Spleen (tissue), 7 donors: ENCODE measurements around a stretch of chr2.

GRCh38 chr2:141150931-141151337, 979.9 kb downstream of the LRP1B start:
- PRO-cap, 4 experiments: no peak in any of the 4 experiments
- RAMPAGE, long total RNA, 4 experiments: no peak in any of the 4 experiments

- PRO-cap, 4 experiments: peak in 4 of 4 experiments; most common minus-strand start chr2:143132484 (in 2)
- RAMPAGE, long total RNA, 4 experiments: no peak in any of the 4 experiments
Measured at GRCh38 chr2:143132160-143132794, 3.1 kb downstream of the ARHGAP15 start.

DNA sequence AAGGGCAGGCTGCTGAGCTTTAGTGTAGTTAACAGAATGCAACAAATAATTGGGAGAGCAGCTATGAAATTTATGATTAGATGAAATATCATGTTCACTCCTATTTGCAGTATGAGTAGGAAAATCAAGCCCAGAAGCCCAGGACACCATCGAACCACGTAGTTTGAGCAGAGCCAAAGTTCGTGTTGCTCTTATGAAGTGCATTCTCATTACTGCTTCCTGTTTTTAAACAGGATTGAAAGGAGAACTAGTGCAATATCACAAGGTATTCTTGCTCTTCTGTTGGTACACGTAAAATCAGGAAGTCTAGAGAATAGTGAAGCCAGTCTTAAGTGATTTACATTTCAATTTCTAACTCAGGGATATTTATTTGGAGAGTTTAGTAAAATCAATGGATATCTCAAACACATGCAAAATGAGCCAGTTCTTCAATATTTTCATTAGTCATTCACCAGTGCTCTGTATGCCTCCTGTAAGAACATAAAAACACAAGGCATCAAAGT, 21.1 kb downstream of the ARHGAP15 start:
- PRO-cap, 4 experiments: peak in 4 of 4 experiments; most common minus-strand start position 221 of the sequence (in 4)
- RAMPAGE, long total RNA, 4 experiments: no peak in any of the 4 experiments

- PRO-cap, 4 experiments: no peak in any of the 4 experiments
- RAMPAGE, long total RNA, 4 experiments: no peak in any of the 4 experiments
Measured at GRCh38 chr2:144117242-144117850, 215.0 kb downstream of the GTDC1 start.

GRCh38 chr2:144350075-144350911, 18.0 kb upstream of the GTDC1 start:
- PRO-cap, 4 experiments: no peak in any of the 4 experiments
- RAMPAGE, long total RNA, 4 experiments: no peak in any of the 4 experiments

- PRO-cap, 4 experiments: peak in 1 of 4 experiments; most common plus-strand start chr2:144356586 (in 1); most common minus-strand start chr2:144356421 (in 1)
- RAMPAGE, long total RNA, 4 experiments: no peak in any of the 4 experiments
Measured at GRCh38 chr2:144356143-144356843, 24.0 kb upstream of the GTDC1 start.

- PRO-cap, 4 experiments: no peak in any of the 4 experiments
- RAMPAGE, long total RNA, 4 experiments: no peak in any of the 4 experiments
Measured at GRCh38 chr2:144358704-144359442, 26.6 kb upstream of the GTDC1 start.

GRCh38 chr2:144380935-144381930, 48.9 kb upstream of the GTDC1 start:
- PRO-cap, 4 experiments: no peak in any of the 4 experiments
- RAMPAGE, long total RNA, 4 experiments: no peak in any of the 4 experiments

GRCh38 chr2:144404635-144405155, 72.4 kb upstream of the GTDC1 start:
- PRO-cap, 4 experiments: no peak in any of the 4 experiments
- RAMPAGE, long total RNA, 4 experiments: start-site peak on the minus strand in 1 of 4 experiments, at chr2:144404851-144404969 at its widest, 59 reads per replicate

DNA sequence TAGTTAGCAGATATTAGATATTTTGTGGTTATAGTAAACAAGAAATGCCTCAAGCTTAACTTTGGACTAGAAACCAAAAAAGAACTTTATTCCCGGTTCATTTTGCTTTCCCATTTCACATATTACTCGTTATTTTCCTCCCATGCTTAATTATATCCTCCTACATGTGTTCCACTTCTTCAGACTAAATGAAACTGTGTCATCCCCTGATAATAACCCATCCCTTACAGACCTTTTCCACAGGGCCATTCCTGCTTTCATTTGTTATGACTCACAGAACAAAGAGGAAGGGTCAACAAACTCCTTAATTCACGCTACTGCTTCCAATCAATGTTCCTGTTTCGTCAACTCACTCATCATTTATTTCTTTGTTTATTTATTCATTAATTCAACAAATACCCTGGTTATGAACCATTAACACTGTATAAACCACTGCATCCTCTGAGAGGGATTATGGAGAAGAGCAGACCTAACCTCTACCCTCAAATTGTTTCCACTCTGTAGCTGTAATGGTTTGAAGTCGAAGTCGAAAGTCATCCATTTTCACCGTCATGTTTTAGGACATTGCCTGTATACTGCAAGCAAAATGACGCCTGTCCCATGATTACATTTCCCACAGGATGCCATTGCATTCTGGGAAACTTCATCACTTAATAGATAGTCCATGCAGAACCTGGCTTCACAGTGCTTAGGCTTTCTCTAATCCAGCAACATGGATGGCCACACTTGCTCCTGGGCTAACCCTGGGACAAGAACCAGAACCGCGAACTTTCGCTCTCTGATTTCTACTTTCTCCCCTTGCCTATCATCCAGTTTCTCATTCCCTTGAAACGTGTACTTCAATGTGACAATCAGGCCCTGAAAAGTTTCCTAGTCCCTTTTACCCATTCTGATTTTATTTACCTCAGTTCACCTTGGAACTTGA, 83.3 kb upstream of the GTDC1 start:
- PRO-cap, 4 experiments: no peak in any of the 4 experiments
- RAMPAGE, long total RNA, 4 experiments: no peak in any of the 4 experiments

DNA sequence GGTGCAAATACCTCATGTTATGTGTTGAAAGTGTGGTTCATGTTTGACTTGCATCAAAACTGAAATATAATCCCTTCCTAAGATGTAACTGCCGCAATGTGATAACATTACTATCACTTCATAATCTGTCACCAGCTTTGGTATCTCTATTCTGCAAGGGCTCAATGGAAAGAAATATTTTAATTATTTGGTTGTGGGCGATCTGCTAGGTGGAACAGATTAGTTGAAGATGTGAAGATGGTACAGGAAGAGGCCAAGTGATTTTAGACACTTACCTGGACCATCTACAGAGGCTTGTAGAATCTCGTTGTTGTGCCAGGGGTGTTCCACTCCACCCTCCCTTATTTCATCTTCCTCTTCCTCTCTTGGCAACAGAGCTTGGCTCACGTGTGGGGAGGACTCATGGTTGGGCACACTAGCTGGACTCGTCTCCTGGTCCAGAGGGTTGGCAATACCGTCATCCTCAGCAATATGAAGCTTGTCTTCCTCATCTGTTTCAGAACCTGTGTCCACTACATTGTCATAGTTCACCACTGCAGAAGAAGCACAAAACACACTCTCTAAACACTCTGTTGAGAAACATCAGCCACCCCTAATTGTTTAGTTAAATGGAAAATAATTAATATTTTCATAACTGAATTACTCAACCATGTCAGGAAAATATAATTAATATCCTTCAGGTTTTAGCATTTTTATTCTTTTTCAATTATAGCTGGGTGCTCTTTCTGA, 90.3 kb downstream of the ZEB2 start:
- PRO-cap, 4 experiments: no peak in any of the 4 experiments
- RAMPAGE, long total RNA, 4 experiments: no peak in any of the 4 experiments

DNA sequence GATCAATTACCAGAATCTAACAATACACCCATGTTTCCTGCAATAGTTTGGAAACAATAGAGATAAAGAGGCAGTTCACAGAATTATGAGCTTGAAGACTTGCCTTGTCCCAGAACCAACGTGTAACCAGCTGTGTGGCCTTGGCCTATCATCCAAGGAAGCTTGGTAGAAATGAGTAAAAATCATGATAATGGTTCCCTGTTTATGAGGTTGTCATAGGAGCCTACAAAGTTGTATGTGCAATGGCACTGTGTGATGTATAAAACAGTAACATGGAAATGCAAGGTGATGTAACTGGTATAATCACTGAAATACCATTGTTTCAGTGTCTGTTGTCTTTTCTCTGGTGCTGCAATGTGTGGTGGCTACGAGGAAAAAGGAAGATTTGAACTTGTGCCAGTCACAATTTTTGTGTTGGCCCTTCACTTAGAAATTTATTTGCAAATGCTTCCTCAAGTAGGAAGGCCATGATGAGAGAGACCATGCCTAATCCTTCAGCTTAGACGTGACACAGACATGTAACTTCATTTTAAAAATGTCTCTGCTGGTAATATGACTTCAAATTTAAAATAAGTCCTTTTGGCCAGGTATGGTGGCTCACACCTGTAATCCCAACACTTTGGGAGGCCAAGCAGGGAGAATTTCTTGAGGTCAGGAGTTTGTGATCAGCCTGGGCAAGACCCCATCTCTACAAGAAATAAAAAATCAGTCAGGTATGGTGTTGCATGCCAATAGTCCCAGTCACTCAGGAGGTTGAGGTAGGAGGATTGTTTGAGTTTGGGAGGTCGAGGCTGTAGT, 85.0 kb downstream of the ZEB2 start:
- PRO-cap, 4 experiments: no peak in any of the 4 experiments
- RAMPAGE, long total RNA, 4 experiments: no peak in any of the 4 experiments

DNA sequence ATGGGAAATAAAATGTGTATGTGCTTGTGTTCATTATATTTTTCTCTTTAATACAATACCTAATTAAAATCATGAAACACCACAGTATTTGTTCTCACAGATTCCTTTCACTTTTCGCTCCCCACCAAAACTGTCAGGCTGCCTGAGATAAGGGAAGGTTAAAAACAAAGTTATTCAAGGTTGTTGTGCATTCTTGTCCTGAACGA, 76.4 kb downstream of the ZEB2 start:
- PRO-cap, 4 experiments: peak in 2 of 4 experiments; most common minus-strand start position 132 of the sequence (in 2)
- RAMPAGE, long total RNA, 4 experiments: no peak in any of the 4 experiments

DNA sequence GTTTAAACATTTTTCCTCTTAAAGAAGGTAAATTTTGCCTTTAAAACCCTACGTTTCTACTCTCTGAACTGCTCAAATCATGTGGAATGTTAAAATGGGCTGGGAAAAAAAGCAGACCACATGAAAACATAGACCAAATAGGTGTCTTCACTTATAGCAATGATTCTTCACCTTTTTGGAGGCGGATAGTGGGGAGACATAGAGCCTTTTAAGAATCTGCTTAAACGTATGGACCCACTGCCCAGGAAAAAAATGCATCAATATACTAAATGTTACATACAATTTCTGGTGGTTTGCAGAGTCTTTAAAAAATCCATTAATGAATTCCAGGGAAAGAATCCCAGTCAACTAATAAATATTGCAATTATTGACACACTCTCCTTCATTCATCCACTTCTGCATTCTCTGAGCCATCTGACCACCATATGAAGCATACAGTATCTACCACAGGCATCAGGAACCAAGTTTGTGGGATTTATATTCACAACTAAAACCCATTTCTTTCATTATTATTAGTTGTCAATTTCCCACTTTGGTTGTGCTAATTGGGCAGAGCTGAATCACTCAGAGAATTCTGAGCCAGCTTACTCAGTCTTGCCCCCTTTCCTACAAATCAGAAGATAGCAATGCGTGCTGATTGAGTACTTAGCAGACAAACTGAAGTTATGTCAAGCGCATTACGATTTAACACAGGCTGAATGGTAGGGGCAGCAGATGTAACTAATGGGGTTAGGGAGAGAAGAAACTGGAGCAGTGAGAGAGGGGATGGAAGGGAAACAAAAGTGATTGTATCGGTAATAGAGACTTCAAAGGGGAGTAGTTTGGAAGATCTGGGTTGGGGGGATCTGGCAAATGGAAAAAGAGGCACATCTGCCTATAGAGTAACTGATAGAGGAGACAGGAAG, 52.4 kb downstream of the ZEB2 start:
- PRO-cap, 4 experiments: no peak in any of the 4 experiments
- RAMPAGE, long total RNA, 4 experiments: no peak in any of the 4 experiments

- PRO-cap, 4 experiments: peak in 1 of 4 experiments; most common plus-strand start chr2:144489821 (in 1); most common minus-strand start chr2:144489671 (in 1)
- RAMPAGE, long total RNA, 4 experiments: no peak in any of the 4 experiments
Measured at GRCh38 chr2:144489069-144490390, 30.4 kb downstream of the ZEB2 start.

DNA sequence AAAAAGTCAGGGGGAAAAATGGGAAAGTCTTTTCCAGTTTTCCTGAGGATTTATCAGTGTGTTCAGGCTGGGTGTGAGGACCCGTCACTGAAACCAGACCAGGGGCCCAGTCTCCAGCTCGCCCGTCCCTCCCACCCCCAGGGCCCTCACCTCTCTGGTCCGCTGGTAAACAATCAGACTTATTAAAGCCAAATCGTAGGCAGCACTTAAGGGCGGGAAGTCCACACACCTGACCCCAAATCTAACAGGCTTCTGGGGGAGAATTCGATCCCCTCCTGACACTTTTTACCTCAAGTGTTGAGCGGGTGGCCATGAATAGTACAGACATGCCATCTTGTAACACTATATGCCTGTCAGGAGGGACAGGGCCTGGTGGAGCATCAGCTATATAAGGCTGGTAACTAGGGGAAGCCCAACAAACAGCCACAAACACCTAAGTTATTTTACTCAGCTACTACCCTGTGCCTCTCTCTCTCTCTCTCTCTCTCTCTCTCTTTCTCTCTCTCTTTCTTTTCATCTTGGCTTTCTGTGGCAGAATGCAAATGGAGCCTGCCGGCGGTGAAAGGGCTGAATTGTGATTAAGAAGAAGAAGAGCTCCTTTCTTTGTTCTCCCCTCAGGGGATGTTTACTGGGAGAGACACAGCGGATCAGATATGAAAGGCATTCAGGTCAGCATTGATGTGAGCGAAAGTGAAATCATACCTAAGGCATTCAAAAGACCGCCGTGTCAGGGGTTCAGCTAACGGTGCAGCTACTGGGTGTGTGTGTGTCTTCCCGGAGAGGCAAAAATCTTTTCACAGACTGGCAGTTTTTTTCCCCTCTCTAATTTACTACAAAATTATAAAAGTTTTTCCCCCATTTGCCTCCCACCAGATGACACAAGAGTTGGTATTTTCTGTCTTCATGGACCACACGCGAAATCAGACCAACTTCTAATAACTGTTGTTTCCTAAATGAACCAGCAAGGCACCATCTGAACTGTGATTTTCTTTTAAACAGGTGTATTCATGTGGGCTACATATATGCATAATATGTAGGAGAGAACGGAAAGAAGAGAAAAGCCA, 9.4 kb downstream of the ZEB2 start:
- PRO-cap, 4 experiments: peak in 3 of 4 experiments; most common plus-strand start position 730 of the sequence (in 3); most common minus-strand start position 639 of the sequence (in 1)
- RAMPAGE, long total RNA, 4 experiments: no peak in any of the 4 experiments

- PRO-cap, 4 experiments: no peak in any of the 4 experiments
- RAMPAGE, long total RNA, 4 experiments: no peak in any of the 4 experiments
Measured at GRCh38 chr2:144512550-144513456, 7.1 kb downstream of the ZEB2 start.

DNA sequence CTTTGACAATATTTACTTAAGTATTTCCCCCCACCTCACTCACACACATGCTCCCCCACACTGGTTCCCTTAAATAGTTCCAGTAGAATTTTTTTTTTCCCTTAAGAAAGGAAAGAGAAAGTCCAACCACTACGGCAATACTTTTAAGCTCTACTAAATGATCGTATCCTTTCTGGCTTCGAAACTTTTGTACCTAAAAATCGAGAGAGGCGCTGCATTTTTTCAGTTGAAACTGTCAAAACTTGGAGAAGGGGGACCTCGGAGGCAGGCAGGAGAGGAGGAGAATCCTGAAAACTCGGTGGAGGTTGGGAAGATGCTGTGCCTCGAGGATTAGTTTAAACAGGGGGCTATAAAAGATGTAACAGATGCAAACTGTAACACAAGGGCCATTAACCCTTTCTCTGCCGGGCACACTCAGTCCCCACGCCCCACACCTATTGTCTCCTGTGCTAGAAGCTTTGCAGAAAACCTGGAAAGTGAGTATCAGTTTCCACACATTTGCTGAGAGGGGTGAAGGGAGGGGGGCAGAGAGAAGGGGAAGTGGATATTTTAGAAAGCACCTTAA, 1.7 kb downstream of the ZEB2 start:
- PRO-cap, 4 experiments: peak in 3 of 4 experiments; most common plus-strand start position 104 of the sequence (in 2)
- RAMPAGE, long total RNA, 4 experiments: start-site peak on the plus strand in 3 of 4 experiments, centred at positions 101 to 135 of the sequence, 12 to 20 reads per replicate; start-site peak on the minus strand in 4 of 4 experiments, centred at positions 174 to 329 of the sequence, 61 to 100 reads per replicate

DNA sequence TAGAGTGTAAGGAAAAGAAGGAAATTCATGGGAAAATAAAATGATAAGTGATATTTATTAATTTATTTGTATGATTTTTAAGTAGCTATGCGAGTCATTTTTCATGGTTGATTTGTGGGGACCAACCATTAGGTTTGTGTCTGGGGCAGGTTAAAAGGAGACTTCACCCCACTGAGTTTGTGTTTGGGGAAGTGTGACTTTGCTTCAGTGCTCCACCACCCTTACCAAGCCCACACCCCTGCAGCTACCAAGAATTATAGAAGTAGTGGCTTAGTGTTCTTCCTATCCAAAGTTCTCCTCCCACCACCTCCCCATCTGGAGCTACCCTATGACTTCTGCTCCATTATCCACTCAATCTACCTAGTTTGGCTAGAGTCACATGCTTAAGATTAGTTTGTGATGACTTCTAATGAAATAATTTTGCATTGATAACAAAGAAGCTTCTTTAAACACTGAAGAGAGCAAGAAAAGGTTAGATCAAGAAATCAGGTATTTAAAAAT, 182.1 kb upstream of the ZEB2 start:
- PRO-cap, 4 experiments: peak in 2 of 4 experiments; most common plus-strand start position 276 of the sequence (in 1); most common minus-strand start position 228 of the sequence (in 1)
- RAMPAGE, long total RNA, 4 experiments: no peak in any of the 4 experiments

DNA sequence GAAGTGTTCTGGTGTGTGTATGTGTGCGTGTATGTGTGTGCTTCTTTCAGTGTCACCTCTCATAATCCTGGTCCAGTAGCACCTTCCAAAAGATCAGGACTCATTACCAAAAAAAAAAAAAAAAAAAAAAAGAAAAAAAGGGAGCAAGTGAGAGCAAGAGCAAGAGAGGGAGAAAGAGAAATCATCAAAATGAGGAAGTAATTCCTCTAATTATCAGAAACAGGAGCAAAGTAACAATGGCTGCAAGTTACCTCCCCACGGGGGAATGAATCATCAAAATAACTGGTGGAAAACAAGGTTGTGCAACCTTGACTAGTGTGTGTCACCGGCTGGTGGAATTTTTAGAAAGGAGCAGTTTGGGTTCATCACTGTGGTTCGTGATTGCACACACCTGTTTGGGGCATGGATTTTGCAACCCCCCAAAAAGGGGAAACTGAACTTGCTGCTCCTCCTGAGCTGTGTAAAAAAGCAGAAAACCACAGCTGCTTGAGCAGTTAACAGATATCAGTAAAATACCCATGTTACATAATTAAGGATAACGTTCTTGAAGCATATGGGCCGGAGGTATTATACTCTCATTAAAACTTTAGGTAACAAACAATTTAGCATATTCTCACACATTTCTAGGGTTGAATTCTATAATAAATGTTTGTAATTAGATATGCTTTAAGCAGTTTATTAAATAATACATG, 184.0 kb upstream of the ZEB2 start:
- PRO-cap, 4 experiments: no peak in any of the 4 experiments
- RAMPAGE, long total RNA, 4 experiments: no peak in any of the 4 experiments